Measurements from ENCODE around the gene MKLN1.

DNA sequence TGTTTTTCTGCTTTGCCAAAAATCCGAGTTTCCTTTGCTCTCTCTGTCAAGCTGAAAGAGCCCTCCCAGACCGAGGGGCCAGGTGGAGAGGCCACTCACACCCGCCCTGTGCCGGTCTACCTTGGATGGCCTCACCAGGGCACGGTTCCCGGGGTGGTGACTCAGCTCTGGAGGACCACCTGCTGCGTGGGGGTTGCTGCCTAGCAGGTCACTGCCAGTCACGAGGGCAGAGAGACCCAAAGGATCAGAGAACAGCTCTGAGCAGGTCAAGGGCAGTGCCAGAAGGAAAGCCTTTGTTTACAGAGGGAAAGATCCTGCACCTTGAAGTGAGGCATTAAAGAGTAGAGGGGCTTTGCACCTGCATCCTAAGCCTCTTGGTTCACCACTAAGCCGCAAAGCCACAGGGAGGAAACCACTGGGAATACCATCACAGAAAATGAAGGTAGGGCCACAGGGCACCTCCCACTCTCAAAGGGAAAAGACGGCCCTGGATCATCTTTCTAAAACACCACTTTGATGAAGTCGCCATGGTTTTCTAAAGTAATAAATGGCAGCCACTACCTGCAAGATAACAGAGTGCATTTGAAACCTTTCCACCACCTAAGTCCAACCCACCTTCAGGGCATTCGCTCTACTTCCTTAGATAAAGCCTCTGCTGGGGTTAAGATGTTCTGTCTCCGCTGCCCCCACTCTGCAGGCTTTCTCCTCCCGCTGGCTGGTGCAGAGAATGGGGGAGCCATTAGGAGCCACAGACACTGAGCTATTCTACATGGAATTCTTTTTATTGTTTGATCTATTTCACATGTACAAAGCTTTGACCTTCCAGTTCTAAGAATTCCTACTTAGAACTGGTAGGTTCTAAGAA, 160.4 kb upstream of the KLF14 start:
- RAMPAGE, total RNA, result no peak

- RAMPAGE, total RNA, result no peak
Observed at GRCh38 chr7:130909257-130909993, 175.4 kb upstream of the KLF14 start.

DNA sequence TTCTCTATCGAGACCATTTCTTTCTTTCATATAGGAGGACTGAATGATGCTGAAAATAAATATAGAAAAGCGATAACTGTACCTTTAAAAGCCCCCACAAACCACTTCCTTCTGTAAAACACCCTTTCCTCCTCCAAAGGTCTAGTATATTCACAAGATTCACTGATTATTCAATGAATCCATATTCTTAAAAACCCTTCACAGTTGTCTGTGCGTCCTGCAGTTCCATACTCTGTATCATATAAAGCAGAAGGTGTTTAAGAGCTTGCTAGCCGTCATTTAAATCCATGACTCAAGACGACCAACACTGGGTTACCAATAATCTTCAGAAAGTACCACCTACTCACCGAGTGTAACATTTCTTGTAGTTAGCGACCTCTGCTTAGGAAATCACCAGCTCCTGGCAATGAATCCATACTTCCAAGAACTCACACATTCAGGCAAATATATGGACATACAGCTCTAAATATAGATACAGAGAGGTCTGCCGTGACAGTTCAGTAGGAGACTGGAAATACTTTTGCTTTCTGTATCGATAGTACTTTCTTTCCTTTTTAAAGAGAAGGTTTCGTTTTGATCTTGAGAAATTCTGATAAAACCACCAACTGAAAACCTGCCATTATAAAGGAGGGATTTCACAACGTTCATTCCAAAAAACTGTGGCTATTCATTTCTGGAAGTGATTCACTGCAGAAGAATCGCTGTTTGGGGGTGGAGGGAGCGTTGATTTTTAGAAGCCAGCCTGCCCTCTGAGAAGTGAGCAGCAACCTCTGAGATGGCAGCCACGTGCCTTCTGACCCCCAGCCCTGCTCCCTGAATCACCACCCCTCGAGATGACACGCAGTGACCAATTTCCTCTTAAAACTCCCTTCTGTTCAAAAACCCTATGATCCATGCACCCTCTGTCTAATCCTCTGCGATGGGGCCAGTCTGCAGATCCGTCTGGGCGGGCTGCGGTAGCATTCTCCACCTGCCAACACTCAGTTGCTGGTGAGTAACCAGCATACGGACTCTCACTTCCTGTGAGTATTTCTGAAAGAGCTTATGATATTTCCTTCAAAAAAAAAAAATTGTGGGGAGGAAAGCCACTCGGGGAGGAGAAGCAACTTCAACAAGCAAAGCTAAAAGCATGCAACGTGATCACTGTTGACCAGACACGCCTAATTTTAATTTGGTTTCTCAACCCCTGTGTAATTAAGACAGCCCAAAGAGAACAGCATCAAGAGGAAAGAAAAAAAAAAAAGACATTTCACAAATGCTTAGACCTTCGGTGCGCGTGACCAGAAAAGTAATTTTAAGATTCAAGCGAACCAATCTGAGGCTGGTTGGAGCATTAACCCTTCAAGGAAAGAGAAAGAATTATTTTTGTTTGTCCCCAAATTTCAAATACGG, 179.1 kb upstream of the KLF14 start:
- RAMPAGE, total RNA, result no peak

GRCh38 chr7:130940562-130941296, 206.7 kb upstream of the KLF14 start:
- RAMPAGE, total RNA, result no peak

- RAMPAGE, total RNA, result no peak
Observed at GRCh38 chr7:131008659-131009150, 274.7 kb upstream of the KLF14 start.

DNA sequence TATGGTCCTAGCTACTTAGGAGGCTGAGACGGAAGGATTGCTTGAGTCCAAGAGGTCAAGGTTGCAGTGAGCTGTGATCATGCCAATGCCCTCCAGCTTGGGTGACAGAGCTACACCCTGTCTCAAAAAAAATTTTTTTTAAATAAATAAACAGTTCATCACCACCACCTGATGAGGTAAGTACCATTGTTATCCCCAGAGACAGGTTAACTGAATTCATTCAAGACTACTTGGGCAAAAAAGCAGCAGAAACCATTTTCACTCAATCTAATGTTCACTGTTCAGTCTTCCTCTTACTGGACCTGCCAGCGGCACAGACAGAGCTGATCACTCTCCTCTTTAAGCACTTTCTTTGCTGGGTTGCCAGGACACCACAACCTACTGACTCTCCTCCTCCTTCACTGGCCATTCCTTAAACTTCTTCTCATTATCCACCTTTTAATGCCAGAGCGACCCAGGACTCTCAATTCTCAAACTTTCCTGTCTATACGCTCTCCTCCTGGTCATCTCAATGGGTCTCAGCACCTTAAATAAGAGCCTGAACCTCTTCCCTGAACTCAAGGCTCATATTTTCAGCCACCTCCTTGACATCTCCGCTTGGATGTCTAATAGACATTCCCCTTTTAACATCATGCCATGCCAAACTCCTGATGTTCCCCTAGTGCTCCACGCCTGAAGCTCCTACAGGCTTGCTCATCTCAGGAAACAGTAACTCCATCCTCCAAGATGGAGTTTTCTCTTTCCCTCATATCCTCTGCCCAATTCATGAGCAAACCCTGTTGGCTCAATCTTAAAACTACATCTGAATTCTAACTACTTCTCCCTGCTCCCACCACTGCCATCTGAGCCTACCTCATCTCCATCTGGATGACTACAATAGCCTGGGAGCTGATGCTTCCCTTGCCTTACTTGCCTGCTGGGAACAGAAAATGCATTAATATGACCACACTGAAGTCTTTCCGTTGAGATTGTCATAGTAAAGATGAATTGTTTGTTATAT, 272.0 kb upstream of the MKLN1 start:
- RAMPAGE, total RNA, result no peak

DNA sequence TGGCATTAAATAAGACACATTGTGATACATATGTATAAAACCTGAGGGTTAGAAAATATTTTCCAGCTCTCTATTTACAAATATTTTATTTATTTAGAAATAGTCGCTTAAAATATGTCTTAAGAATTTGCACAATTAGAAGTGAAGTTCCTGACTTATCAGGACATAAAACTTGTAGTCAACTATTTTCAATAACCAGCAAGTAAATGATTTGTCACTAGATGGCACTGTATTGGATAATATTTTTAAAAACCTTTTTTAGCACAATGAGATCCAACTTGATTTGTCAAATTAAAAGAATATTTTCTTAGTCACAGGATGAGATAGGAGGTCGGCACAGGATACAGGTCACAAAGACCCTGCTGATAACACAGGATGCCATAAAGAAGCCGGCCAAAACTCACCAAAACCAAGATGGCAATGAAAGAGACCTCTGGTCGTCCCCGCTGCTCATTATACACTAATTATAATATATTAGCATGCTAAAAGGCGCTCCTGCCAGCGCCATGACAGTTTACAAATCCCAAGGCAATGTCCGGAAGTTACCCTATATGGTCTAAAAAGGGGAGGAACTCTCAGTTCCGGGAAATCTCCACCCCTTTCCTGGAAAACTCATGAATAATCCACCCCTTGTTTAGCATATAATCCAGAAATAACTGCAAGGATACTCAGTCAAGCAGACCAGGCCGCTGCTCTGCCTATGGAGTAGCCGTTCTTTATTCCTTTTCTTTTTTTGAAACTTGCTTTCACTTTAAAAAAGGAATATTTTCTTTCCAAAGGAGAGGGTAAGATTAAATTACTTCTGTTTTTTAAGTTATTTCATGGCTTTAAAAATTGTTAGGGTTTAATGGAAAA, 255.8 kb upstream of the MKLN1 start:
- RAMPAGE, total RNA, result no peak

DNA sequence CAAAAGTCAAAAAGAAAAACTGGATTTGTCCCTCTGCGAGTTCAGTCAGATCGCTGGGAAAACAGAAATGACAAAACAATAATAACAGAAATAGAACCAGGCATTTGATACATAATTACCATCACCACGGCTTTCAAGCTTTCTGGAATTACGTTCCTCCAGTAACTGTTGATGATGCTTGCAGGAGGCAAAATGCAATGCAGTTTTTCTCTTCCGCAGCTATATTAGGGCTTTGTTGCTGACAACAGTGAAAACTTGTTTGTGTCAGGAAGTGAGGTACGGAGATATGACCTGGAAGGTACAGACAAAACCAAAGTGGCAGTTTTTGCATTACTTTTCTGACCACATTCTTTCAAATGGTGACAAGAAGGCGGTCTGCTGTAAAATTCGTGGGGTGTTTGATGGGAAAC, 219.2 kb upstream of the MKLN1 start:
- RAMPAGE, total RNA, result no peak

- RAMPAGE, total RNA, result start-site peak on the minus strand at chr7:131109901-131110057, 6 and 14 reads in 2 replicates
Observed at GRCh38 chr7:131109535-131110285, 218.0 kb upstream of the MKLN1 start.

GRCh38 chr7:131272972-131273448, 54.7 kb upstream of the MKLN1 start:
- RAMPAGE, total RNA, result no peak

DNA sequence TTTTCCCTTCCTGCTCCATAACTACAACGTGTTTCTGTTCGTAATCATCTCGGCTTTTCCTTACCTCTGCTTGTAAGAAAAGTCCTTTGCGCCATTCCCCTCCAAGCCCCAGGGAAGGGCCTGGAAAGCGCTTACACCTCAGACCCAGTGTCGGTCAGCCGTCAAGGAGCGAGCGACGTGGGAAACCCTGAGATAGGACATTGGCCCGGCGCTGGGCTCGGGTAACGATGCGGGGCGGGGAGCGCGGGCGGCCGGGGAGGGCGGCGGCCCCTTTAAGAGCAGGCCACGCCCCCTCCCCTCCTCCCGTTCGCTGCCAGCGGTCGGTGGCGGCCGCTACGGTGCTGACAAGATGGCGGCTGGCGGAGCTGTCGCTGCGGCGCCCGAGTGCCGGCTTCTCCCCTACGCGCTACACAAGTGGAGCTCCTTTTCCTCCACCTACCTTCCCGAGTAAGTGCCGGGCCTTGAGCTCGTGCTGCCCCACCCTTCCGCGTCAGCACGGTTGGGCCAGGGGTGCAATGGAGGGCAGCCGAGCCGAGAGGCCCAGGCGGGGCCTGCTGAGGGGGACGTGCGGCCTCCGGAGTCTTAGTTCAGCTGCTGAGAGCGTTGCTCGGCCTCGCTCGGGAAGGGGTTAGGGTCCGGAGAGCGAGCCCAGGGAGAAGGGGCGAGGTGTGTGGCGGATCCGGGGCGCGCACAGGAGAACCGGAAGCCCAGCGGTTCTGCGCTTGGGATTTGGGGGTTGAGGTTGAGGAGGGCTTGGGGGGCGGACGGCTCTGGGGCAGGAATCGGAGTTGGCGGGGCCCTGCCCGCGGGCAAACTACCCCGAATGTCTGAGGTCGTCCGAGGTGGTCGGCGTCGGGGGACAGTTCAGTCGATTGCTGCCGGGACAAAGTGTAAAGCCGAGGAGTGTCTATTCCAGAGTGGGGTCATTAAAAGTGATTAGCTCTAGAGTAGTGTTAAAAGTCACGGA, at the start of gene MKLN1:
TSS of gene MKLN1 (plus strand) at position 326 of the 967 bp plus-strand sequence.
- RAMPAGE, total RNA, result start-site peak on the plus strand centred at position 320 of the sequence, 50 bp wide, 125 and 96 reads in 2 replicates

GRCh38 chr7:131605187-131606521, 49.2 kb upstream of the PODXL start:
- RAMPAGE, total RNA, result no peak

DNA sequence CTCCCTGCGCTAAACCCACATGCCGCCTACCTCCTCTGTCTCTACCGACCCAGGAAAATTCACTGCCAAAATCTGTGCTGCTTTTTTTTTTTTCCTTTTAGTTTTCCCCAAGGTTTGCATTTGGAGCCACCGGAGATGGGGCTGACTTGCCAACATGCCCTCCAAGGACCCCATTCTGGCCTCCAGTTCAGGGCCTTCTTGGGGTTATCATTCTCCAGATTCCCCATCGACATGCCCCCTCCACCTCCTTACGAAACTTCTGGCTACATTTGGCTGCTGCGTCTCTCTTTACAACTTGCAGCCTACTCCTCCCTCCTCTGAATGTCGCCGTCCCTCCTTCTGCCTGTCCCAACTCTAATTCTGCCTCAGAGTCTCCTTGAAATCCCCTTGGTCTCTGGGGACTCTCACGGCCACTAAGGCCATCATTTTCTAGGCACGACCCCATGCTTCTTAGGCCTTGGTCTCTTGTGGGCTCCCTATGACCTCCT, 72.2 kb upstream of the PODXL start:
- RAMPAGE, total RNA, result no peak

DNA sequence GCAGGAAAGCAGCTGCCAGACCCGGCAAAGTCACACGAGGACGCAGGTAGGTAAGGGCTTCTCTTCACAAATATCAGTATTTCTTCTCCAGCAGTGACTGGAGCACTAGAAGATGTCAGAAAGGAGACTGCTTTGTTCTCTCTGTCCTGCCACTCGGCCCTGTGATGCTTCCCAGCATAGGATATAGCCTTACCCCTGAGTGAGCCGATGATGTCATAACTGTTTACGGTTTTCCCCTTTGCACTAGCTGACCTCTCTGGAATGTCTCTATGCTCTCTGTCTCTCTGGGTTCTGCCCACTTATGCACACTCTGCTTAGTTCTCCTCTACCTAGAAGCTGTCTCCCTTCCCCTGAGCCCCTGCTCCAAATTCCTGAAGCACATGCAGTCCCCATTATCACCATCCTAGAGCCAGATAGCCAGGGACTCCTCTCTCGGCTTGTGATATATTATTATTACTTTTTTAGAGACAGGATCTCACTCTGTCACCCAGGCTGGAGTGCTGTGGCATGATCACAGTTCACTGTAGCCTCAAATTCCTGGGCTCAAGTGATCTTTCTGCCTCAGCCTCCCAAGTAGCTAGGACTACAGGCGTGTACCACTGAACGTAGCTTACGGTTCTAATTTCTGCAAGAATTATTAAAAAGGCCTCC, 167.6 kb upstream of the PODXL start:
- RAMPAGE, total RNA, result no peak

DNA sequence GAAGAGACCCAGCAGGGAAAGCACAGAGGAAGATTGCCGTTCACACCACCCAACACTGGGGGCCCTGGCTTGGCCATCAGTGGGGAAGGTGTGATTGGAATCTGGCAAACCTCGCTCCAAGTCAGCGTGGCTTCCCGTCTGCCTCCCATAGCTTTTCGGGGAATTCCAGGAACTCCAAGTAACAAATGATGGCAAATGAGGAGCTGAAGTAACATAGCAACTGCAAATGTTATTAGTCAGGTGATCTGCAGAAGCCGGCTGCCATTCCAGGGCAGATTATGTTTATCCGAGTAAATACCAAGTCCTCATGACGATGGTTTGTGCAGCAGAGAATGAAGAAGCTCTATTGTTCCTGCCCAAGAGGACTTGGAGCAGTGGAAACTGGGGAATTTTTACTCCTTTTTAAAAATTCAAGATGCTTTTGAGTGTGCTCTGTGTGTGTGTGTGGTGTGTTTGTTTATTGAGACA, 270.5 kb upstream of the PODXL start:
- RAMPAGE, total RNA, result no peak

- RAMPAGE, total RNA, result no peak
Observed at GRCh38 chr7:131945400-131945940, 389.0 kb upstream of the PODXL start.

- RAMPAGE, total RNA, result no peak
Observed at GRCh38 chr7:132206601-132206928, 369.7 kb downstream of the PLXNA4 start.

DNA sequence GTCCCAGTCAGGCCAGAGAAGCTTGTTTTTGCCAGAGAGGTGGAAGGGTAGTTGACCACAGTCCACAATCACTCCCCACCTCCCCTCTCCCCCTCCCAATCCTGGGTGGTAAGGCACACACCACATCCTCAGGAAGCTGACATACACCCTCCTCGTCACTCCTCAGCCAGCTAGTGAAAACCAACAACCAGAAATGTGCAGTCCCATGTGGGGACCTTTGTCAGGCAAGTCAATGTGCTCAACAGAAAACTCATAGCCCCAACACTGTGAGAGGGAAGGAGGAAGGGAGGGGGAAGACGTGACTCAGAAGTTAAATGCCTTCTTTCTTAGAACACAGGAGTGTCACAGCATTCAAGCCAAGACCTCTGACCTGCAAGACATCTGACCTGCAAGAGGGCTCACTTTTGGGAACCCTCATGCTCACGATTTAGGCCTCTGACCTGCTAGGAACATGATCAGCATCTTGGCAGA, 145.0 kb downstream of the PLXNA4 start:
- RAMPAGE, total RNA, result no peak

GRCh38 chr7:133538361-133539059, 285.6 kb downstream of the EXOC4 start:
- RAMPAGE, total RNA, result no peak

DNA sequence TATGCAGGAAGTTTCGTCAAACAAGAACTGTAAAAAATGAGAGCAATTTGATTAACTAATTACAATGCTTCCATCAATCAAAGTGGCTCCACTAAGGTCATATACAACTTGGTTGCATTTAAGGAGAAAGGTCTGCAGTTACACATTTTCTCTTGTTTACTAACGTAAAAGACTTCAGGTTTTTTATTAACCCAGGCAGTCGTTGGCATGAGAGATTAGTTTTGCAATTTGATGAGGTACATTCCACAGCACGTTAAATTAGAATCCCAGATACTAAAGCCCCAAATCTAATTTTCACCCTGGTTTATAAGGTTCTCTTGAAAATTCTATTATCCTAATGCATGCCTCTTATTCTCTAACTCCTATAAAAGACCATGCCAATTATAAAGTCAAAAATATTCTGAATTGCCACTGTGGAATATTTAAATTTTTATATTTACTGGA, 37.9 kb downstream of the SLC35B4 start:
- RAMPAGE, total RNA, result no peak

All from foreskin keratinocyte (primary cell).